GM19240 (cell line): Measurements from ENCODE around the gene RHOH.

DNA sequence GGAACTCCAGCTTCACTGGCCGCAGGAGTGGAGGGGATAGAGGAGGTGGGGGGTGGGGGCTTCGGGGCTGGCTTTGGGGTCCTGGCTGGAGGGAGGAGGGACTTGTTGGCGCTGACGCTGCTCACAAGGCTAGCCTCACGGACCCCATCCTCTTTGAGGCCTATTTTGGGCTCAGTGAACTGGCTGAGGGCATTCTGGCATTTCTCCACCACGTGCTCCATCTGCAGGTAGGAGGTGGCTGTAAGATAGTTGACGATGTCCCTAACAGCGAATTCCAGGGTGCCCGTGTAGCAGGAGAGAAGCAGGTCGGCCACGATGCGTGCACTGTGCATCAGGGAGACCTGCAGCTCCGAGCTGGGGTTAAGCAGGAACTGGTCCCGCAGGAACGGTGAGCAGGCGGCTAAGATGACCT, 73.0 kb downstream of the UBE2K start:
- RRBS, result no CpG with 5 or more reads among the region's 16 CpGs

DNA sequence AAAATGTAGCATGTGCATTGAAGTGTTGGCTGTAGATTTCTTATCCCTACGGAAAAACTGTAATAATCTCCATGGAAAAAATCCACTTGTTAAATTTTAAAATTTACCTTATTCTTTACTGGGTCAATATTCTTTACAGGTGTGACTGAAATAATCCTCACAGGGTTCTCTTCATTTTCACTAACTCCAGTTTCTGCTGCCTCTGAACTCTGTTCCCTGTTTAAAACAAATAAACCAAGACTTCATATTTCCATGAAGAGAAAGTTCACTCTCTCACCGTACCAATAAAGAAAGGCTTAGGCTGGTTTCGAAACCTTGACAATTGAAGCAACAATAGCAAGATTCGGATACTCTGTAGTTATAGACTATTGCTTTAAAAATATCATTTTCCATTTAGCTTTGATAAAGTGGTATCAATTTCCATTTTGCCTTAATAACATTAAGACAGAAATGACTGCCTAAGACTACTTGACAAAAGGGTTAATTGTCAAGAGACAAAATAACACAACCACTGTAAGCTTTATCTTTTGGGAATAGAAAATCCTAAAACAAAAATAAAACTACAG, 135.8 kb downstream of the PDS5A start:
- RRBS, result no CpG with 5 or more reads among the region's 4 CpGs

DNA sequence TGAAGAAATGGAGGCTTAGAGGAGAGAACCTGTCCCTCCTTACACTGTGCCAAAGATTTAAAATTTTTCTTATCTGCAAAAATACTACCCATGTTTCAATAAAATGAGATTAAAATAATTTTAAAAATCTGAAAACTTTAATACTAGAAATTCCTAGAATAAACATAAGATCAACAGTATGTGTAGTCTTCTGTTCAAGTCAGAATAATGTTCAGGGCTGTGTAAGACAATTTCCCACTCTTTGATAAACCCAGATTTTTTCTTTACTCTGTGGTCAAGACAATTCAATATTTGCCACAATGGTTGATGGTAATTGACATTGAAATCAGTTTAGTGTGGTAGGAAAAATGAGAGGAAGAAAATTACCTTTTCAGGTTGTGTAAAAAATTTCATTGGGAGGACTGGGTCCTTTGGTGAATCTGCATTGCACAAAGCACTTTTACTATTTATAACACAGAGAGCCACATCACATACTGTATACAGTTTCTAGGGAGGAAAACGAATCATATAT, 129.2 kb downstream of the PDS5A start:
- RRBS, result no CpG with 5 or more reads among the region's 1 CpG

- RRBS, result 3% methylated on average over 38 of the region's 116 CpGs
Observed at GRCh38 chr4:39976787-39977795, 620 bp downstream of the PDS5A start.

- RRBS, result no CpG with 5 or more reads among the region's 14 CpGs
Observed at GRCh38 chr4:40058696-40059199, 2.1 kb downstream of the N4BP2 start.

DNA sequence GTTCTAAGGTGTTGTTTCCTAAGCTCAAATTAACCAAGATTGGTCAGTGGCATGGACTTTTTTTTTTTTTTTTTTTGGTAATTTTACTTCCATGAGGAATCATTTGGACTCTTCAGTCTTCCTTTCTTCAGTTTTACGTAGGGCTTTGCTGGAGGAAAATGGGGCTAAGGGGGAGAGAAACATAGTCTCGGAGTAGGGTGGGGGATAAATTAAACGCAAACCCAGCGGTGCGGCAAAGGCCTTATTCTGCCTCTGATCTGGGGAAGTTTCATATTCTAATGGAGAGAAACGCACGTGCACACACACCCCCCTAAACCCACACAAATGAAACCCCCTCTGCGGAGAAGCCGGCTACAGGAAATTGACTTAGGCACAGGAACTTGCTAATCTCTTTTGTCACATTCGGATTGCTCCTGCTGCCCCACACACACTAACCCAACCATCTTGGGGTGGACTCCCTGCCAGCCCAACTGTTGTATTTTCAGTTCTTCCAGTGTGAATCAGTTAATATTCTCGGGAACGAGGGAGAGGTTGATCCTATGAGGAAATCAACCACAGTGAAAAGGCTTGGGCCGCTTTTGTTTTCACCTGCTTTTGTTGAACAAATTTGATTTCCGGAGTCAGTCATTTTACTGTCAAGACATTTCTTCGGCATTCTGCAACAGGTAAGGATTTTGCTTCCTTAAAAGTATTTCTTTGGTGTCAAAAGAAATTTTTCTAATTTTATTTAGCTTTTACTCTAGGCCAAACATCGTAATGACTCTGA, at the start of gene RHOH:
Gene RHOH (plus strand): TSS at position 396 of the 766 bp plus-strand sequence.
- RRBS, result no CpG with 5 or more reads among the region's 16 CpGs

DNA sequence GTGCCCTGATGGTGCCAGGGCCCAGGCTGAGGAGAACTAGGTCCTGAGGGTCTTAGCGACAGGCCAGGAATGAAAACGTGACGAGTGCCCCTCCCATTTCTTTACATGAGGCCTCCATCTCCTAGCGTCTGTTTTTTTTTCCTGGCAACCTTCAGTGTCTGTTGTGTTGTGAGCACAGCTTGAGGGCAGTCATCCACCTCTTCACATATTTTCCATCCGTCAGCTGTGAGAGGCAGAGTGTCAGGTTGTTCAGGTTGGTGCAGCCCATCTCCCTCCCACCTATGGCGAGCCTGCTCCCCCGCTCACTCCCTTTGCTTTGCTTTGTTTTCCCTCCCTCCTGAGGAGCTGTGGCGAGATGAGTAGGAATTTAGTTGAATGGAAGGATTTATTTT, 51.7 kb upstream of the CHRNA9 start:
- RRBS, result no CpG with 5 or more reads among the region's 8 CpGs

GRCh38 chr4:40301499-40302071, 33.5 kb upstream of the CHRNA9 start:
- RRBS, result no CpG with 5 or more reads among the region's 7 CpGs

DNA sequence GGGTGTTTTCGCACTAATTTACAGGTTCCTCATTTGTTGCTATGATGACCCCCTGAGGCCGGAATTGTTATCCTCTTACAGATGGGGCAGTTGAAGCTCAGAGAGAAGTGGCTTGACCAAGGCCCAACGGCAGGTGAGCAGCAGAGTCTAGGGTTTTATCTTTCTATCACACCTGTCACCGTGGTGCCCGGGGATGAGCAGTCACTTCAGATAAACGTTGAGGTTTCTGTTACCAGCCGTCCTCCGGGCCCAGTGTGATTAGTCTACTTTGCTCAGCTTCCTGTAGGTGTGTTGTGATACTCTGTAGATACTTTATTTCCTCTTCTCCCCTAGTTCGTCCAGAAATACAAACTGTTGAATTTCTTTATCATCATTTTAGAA, 26.9 kb upstream of the CHRNA9 start:
- RRBS, result 13% methylated on average over 2 of the region's 9 CpGs

DNA sequence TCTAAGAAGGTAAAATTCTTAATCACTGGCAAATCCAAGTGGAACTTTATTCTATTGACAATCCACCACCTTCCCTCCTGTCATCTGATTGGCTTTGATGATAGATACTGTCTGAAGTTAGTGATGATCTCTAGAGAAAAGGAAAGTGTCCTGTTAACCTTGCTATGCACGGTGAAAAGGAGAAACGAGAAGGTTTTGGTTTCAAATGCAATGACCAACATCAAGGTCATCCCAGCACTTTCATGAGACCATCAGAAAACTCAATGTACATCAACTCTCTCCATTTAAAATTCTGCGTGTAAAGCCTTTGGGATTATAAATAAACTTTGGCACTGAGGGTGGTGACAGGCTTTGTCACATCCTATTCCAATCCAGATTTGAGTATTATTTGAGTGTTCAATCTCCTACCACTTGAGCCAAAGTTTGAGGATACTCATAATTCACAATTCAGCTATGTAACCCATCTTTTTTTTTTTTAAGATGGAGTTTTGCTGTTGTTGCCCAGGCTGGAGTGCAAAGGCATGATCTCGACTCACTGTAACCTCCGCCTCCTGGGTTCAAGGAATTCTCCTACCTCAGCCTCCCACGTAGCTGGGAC, 87.3 kb downstream of the CHRNA9 start:
- RRBS, result no CpG with 5 or more reads among the region's 6 CpGs

GRCh38 chr4:40471718-40472220, 136.6 kb downstream of the CHRNA9 start:
- RRBS, result no CpG with 5 or more reads among the region's 2 CpGs

DNA sequence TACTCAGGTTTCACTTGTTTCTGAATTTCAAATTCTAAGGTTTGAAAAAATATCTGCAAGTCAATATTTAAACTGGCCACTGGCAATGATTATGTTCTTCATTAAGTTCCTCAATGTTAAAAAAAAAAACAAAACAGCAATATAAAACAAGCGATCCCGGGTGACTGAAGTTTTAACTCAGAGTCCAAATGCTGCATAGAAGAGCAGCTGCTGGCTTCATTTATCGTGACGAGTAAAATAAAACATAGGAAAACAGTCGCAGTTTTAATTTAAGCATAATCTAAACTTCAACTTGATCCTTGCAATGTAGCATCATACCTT, 128.8 kb downstream of the RBM47 start:
- RRBS, result no CpG with 5 or more reads among the region's 5 CpGs

DNA sequence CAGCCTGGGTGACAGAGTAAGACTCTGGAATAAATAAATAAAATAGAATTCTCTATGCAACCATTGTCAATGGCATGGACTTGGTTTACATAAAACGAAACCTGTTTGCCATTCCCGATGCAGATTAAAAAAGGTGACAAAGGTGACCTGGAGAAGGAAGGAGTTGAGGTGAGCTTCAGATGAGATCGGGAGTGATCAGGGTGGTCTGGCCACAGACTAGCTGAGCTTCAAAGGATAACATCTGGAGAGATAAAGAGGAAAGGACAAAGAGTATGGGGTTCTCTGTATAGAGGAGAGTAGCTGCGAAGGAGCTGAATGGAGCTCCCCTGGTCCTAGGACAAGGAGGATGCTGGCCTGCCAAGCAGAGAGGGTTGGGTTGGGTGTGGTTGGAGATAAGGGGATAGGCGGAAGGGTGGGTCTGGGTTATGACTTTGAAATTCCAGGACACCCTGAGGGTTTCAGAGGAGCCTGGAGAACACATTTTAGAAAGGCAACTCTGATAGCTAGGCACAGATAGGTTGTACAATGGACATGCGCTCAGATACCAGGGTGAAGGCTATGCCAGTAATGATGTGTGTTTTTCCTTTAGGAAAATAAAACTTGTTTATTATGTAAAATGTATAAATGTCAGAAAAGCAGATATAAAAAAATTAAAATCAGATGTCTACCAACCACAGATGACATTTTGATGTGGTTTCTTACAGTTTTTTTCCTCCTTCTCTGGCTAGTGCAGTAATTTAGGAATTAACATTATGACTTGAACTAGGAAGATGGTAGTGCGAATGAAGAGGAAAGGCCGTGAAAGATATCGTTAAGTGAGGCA, 98.4 kb downstream of the RBM47 start:
- RRBS, result no CpG with 5 or more reads among the region's 9 CpGs

- RRBS, result no CpG with 5 or more reads among the region's 7 CpGs
Observed at GRCh38 chr4:40625185-40625704, 4.4 kb downstream of the RBM47 start.

GRCh38 chr4:40702527-40703058, 47.2 kb upstream of the NSUN7 start:
- RRBS, result no CpG with 5 or more reads among the region's 3 CpGs

DNA sequence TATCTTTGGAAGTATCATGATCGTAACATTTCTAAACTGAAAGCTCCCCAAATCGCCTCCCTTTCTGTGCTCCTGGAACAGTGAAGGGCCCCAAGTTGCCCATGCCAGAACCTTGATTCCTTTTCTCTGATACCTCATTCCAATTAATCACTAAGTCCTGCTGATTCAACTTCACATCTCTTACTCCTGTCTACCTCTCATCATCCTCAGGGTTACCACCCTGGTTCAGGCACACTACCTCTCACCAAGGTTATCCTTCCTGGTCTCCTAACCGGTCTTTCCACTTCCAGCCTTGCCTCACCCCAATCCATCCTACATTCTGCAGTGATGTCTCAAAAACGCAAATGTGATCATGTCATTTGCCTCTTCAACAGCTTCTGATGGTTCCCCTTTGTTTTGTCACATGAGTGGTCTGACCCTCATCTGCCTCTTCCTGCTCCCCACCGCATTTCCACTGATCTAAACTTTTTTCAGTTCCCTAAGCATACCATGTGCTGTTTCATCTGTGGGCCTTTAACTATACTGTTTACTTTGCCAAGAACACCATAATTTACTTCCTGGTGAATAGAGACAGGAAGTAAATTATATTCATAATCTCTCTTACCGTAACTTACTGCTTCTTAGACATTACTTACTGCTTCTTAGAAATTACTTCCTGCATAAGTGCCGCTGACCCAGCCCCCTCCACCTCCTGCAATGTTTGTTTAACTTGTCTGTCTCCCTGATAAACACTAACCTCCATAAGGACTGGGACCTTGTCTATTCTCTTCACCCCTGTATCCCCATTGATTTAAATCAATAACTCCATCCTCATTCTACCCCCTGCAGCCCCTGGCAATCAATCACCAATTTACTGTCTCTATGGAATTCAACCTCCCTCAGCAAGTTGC, 27.1 kb upstream of the NSUN7 start:
- RRBS, result no CpG with 5 or more reads among the region's 7 CpGs

DNA sequence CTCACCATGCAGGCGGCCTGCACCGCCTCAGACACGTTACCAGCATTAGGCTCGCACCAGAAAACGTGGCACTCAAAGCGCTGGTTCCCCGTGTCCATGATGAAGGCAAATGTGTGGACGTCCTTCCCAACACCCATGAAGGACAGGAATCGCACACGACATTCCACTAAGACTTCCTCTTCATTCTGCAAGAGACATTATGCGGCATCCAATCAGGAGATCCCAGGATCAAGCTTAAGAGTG, 72.0 kb downstream of the NSUN7 start:
- RRBS, result no CpG with 5 or more reads among the region's 11 CpGs

GRCh38 chr4:40953656-40954576, 204.2 kb downstream of the NSUN7 start:
- RRBS, result 83% methylated on average over 3 of the region's 13 CpGs

- RRBS, result no CpG with 5 or more reads among the region's 24 CpGs
Observed at GRCh38 chr4:41213124-41213778, 1.1 kb downstream of the APBB2 start.

DNA sequence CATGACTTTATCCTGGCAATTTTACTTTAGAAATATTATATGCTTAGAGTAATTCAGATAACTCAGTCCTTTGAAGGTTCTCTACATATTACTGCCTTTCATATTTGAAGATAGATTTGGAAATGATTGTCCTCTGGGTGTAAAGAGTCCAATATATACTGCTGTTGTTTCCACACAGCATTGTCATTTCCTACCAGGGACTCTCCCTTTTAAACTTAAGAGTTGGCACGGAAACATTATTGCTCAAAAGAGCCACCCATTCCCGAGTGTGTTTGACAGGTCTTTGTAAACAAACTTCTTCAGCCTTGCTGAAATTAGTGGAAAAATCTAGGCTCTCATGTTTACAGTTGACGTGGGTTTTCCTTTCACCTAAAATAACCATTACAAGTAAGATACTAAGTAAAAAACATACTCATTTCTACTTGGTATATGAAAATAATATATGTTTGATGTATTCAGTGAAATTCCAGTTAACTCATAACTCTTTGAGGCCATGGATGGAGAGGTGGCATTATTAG, 111.4 kb upstream of the LIMCH1 start:
- RRBS, result no CpG with 5 or more reads among the region's 3 CpGs